OCI-LY7 (cell line): ENCODE data around the gene WWP2.

GRCh38 chr16:67961121-67962244 is 7.0 kb downstream of the SLC12A4 start:
- PRO-cap: no peak
- RAMPAGE, long total RNA: no peak

GRCh38 chr16:67993214-67994180 is 5.8 kb downstream of the DPEP2 start:
- PRO-cap: no peak
- RAMPAGE, long total RNA: no peak

DNA sequence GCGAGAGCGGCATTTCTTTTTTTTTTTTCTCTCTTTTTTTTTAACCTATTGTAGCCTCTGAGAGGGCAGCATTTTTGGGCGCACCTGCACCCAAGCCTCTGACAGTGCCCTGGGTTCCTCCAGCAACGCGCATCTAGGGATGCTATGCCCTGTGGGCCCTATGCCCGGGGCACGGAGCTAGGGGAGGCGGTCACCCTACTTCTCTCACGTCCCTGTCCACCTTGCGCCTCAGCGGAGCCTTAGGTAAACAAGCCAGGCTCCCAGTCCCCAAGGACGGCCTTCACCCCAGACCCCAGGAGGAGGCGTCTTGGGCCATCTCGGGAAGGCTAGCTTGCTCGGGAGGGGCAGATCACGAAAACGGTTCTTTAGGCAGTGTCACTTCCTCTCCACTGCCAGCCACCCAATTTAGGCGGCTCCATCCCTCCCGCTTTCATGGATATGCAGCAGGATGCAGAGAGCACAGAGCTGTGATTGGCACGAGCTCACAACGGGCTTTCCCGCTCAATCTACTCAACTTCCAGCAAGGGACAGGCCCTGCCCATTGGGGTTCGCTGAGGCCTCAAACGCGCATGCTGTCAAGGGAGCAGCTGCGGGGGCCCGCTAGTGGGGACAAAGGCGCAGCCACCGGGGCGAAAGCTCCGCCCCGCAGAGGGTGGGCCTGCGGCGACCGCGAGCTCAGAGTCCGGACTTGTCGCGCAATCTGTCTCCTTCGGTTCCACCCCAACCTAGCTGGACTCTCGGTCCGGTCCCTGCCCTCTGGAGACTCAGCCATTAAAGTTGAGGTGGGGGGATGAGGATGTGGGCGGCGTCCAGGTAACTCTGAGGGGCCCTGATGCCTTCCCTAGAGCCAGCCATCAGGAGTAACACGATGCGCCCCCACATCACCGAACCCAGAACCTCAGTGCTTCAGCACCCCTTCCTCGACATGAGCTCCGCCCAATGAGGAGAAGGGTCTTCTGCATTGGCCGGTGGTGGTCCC is 768 bp upstream of the NFATC3 start:
- PRO-cap: bidirectional peak, plus-strand start at position 705 of the sequence, minus-strand start at position 543 of the sequence
- RAMPAGE, long total RNA: no peak

- PRO-cap: bidirectional peak, plus-strand start at chr16:68085370, minus-strand start at chr16:68085156
- RAMPAGE, long total RNA: no peak
Measured at GRCh38 chr16:68085092-68085287, 180 bp upstream of the NFATC3 start.

GRCh38 chr16:68086172-68086715 is 1.1 kb downstream of the NFATC3 start:
- PRO-cap: unidirectional peak, minus-strand start at chr16:68086542
- RAMPAGE, long total RNA: no peak

DNA sequence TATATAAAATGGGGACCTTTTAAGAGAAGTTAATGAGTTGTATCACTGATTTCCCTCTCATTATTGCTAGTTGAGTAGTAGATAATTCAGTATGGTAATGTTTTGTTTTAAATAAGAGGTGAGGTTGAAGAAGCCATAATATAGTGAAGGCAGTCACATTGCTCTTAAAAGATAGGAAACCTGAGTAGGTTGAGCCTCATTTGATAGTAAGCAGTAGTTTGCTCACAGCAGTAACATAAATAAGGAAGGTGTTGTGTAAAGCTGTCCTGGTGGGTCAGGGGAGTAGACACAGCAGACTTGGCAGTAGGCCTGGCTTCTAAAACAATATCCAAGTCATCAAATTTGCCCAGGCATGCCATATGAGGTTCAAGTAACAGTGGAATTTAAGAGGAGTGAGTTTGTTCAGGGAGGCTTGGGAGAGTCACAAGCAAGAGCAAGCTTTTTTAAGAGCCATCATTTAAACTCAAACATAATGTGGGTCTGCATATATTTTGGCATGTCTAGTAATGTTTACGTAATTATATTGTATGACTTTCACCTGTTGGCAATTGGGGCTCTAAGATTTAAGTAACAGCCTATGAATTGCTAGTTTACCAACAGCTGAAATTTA is 6.5 kb downstream of the NFATC3 start:
- PRO-cap: no peak
- RAMPAGE, long total RNA: no peak

- PRO-cap: no peak
- RAMPAGE, long total RNA: no peak
Measured at GRCh38 chr16:68097190-68097661, 12.1 kb downstream of the NFATC3 start.

DNA sequence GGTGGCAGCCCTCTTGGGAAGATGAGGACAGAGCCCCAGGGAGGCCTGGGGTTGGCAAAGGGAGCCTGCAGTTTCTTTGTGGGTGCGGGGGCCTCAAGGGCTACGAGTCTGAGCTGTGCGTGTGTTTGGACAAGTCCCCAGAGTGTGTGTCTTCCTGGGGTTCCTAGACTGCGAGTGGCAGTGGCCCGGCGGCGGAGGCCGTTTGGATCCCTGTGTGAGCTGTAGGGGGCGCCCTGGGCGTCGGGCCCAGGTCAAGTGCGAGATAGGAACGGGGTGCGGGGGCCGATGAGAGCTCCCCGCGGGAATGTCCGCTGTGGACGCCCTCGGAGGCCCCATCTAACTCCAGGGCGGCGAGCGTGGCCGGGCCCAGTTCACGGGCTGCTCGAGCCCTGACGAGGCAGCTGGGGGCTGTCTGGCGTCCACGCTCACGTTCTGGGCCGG is 367 bp upstream of the SLC7A6 start:
- PRO-cap: bidirectional peak, plus-strand start at position 249 of the sequence, minus-strand start at position 176 of the sequence
- RAMPAGE, long total RNA: no peak

GRCh38 chr16:68283531-68284516 is 19.5 kb downstream of the SLC7A6 start:
- PRO-cap: bidirectional peak, plus-strand start at chr16:68284171, minus-strand start at chr16:68284045
- RAMPAGE, long total RNA: no peak

DNA sequence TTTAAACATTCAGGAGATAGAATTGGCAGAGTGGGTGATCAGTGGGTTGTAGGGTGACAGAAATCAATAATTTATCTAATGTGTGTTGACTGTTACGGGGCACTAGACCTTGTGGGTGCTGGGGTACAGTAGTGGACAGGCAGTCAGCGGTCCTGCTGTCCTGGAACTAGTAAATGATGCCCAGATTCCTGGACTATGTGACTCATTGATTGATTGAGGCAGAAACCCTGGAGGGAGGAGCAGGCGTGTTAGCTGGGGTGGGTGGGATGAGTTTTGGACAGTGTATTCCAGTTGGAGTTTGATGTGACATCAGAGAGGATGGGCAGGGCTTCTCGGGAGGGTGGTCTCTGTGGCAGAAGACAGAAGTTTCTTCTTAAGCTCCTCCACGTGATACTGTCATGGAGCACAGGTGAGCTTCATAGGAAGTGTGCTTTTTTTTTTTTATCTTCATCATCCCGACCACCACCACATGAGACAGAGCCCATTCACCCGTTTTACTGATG is 24.4 kb downstream of the PRMT7 start:
- PRO-cap: no peak
- RAMPAGE, long total RNA: no peak

DNA sequence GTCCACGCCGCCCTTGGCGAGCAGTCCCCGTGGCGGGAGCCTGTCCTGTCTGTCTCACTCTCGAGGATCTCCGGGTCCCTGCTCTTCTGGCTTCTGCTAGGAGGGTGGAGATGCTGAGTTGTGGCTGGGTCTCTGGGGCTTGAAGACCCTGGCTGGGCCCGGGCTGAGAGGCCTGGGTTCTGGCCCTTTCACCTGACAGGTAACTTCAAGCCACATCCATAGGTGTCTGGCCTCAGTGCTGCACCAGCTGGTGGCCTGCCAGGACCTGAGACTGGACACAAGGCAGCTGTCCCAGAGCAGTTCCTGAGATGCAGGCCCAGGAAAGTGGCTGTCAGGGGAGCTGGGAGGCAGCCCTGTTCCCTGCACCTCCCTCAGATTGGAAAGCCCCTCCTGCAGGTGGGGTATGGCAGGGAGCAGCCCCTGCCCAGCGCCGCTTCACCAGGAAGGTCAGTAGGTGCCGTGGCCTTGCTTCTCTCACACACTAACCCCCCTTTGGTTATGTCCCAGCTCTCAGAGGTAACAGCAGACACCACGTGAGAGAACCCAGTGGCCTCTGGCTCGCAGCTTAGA is 46.8 kb downstream of the PRMT7 start:
- PRO-cap: no peak
- RAMPAGE, long total RNA: no peak

- PRO-cap: no peak
- RAMPAGE, long total RNA: no peak
Measured at GRCh38 chr16:68543739-68543978, 4.6 kb downstream of the ZFP90 start.

DNA sequence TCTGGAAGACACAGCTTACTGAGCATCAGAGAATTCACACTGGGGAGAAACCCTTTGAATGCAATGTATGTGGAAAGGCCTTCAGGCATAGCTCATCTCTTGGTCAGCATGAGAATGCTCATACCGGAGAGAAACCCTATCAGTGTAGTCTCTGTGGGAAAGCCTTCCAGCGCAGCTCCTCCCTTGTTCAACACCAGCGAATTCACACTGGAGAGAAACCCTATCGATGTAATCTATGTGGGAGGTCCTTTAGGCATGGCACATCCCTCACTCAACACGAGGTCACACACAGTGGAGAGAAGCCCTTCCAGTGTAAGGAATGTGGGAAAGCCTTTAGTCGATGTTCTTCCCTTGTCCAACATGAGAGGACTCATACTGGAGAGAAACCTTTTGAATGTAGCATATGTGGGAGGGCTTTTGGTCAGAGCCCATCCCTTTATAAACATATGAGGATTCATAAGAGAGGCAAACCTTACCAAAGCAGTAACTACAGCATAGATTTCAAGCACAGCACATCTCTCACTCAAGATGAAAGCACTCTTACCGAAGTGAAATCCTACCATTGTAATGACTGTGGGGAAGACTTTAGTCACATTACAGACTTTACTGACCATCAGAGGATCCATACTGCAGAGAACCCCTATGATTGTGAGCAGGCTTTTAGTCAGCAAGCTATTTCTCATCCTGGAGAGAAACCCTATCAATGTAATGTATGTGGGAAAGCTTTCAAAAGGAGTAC is 24.7 kb downstream of the ZFP90 start:
- PRO-cap: no peak
- RAMPAGE, long total RNA: no peak

DNA sequence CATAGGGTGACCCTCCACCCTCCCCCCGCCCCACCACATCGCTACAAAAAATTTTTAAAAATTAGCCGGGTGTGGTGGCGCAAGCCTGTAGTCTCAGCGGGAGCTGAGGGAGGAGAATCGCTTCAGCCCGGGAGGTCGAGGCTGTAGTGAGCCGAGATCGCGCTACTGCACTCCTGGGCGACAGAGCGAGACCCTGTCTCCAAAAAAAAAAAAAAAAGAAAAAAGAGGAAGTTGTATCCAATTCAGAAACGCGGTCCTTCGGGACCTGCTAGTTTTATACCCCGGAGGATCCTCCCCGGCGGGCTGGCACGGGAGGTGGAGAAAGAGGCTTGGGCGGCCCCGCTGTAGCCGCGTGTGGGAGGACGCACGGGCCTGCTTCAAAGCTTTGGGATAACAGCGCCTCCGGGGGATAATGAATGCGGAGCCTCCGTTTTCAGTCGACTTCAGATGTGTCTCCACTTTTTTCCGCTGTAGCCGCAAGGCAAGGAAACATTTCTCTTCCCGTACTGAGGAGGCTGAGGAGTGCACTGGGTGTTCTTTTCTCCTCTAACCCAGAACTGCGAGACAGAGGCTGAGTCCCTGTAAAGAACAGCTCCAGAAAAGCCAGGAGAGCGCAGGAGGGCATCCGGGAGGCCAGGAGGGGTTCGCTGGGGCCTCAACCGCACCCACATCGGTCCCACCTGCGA is 432 bp upstream of the CDH3 start:
- PRO-cap: no peak
- RAMPAGE, long total RNA: no peak

- PRO-cap: no peak
- RAMPAGE, long total RNA: no peak
Measured at GRCh38 chr16:68739845-68740876, 3.1 kb downstream of the CDH1 start.

- PRO-cap: no peak
- RAMPAGE, long total RNA: no peak
Measured at GRCh38 chr16:68841267-68841751, 2.0 kb upstream of the TANGO6 start.

- PRO-cap: no peak
- RAMPAGE, long total RNA: no peak
Measured at GRCh38 chr16:68892138-68892622, 48.8 kb downstream of the TANGO6 start.

DNA sequence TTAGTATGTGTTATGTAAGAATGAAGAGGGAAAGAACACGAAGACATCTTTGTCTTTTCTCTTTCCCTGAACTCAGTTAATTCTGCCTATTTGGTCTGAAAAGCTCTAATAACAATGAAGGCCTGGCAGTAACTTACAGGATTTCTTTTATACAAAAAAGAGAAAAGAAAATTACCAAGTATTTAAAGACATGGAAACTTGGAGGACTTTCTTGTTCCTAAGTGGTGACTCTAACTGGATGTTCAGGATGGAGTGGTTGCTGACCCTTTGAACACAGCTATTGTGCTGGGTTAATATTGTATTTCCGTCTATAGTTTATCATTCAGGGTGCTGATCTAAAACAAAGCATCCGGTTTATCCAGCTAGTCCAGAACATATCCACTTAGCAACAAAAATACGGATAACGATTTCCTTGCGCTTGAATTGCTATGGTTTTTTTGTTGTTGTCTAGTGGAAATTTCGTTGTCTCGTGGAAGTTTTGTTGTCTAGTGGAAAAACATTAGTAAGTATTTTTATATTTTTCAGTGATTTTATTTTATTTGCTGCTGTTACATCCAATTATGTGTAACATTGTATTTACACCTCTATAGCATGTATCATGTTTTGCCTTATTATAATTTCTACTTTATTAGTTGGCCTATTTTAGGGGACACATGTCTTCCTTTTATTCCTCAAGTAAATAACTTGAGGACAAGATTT is 38.2 kb downstream of the SNTB2 start:
- PRO-cap: no peak
- RAMPAGE, long total RNA: no peak

DNA sequence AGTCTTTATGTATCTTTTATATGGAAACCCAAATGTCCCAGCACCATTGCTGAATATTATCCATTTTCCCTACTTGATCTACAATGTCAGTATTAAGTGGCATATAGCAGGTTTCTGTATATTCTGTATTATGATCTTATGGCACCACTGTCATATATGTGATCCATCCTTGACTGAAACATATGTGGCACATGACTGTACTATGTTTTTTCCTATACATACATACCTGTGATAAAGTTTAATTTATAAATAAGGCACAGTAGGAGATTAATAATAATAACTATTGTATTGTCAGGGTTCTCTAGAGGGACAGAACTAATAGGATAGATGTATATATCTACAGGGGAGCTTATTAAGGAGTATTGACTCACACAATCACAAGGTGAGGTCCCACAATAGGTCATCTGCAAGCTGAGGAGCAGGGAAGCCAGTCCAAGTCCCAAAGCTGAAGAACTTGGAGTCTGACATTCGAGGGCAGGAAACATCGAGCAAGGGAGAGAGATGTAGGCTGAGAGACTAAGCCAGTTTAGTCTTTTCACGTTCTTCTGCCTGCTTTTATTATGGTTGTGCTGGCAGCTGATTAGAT is 28.8 kb downstream of the NFAT5 start:
- PRO-cap: no peak
- RAMPAGE, long total RNA: no peak

- PRO-cap: bidirectional peak, plus-strand start at chr16:69762555, minus-strand start at chr16:69762290; unidirectional peak, minus-strand start at chr16:69762965
- RAMPAGE, long total RNA: start-site peak on the plus strand at chr16:69762318-69762367, 204 and 95 reads in 2 replicates
Measured at GRCh38 chr16:69761944-69763004, at the start of gene WWP2. TSS of gene WWP2 (plus strand) at chr16:69762332.